Tibial artery (tissue), 1 donor: ENCODE measurements around a stretch of chr7.

DNA sequence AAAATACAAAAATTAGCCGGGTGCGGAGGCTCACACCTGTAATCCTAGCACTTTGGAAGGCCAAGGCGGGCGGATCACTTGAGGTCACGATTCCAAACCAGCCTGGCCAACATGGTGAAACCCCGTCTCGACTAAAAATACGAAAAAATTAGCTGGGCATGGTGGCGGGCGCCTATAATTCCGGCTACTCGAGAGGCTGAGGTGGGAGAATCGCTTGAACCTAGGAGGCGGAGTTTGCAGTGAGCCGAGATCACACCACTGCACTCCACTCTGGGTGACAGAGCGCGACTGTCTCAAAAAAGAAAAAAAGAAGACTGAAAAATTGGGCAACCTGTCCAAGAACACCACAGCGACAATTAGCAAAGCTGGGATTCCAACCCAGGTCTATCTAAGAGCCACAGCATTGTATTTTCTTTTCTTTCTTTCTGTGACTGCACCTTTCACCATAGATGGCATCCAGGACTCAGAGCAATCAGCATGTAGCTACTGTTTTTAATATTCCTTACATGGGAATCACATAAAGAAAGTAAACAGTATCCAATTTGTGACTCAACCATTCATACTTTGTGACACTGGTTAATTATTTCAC is 52.2 kb downstream of the KCTD7 start:
- PRO-cap: no peak

DNA sequence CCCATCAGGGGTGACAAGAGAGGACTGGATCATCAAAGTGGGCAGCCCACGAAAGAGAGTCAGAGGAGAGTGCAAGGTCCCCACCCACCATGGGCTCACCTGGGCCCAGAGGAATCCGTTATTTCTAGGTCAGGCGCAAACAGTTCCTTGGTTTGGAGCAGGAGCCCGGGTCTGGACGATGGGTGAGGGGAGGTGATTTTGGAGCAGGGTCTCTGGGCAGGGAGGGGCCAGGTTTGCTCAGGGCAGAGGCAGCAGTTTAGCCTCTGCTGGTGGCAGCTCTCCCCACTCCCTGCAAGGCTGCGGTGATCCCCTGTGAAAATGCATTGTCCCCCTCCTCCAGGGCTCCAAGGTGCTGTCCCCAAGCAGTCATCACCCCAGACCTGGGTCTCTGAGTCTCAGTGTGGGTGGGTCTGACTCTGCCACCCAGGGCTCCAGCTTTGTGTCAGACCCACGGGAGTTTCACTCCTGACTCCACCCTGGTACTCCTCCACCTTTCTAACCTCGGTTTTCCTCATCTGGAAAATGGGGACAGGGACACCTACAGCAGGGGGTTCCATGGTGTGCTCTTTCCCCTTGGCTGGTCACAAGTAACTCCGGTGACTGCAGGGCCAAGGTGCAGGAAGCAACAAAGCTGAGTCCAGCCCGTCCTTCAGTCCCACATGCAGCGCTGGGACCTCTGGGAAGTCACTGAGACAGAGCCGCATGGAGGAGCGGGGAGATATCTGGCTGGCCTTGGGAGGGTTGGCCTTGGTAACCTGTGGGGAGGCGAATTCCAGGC is 42.0 kb upstream of the RABGEF1 start:
- PRO-cap: no peak

GRCh38 chr7:66771678-66772174 is 31.2 kb downstream of the RABGEF1 start:
- PRO-cap: no peak

DNA sequence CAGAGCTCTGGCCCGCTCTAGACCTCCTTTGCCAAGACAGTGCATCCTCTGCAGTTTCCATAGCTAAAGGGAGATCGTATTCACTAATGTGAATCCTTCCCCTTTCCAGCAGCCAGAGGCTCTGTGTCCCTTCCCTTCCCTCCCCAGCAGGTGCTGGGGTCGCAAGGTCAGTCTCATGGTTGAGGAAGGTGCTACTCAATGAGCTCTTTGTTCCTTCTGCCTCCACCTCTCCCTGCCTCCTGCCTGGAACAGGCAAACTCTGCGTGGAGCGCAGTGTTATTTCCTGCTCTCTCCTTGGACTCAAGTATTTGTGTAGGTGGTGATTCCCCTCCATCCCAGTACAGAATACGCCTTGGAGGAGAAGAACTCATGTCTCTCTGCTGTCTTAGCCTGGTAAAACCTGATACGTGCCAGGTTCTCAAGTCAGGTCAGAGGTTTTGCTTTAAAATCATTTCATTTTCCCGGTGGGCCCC is 36.4 kb downstream of the SBDS start:
- PRO-cap: no peak

GRCh38 chr7:67308666-67309207 is 32.0 kb downstream of the SPDYE21 start:
- PRO-cap: no peak

DNA sequence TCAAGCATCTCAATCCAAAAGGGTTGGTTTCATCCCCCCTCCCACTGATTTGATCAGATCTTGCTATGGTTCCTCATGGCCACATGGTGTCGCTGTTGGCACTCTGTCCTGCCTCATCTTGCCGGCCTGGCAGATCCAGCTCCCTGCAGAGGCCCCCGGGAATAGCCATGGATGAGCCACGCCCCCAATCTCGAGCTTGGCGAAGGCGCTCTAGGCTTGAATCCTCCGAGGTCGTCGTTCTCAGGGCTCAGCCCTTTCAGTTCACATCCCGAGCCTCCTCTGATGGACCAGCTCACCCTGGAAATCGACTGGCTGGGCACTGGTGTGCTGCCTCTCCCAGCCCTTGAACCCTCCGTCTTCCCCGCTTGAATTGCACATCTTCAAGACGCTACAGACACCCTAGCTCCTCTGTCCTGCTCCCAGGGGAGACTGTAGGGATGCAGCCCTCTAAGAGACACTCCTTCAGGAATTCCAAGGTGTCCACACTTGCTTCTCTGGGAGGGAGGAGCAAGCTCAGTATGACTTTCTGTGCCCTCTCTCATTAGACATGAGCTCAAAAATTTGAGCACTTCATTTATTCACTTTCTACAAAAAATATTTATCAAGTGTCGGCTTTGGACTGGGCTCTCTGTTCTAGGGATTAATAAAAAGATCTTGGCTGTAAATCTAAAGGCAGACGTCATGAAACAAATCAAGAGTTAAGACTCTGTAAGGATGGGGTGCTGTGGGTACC is 348.7 kb downstream of the SPDYE21 start:
- PRO-cap: no peak

DNA sequence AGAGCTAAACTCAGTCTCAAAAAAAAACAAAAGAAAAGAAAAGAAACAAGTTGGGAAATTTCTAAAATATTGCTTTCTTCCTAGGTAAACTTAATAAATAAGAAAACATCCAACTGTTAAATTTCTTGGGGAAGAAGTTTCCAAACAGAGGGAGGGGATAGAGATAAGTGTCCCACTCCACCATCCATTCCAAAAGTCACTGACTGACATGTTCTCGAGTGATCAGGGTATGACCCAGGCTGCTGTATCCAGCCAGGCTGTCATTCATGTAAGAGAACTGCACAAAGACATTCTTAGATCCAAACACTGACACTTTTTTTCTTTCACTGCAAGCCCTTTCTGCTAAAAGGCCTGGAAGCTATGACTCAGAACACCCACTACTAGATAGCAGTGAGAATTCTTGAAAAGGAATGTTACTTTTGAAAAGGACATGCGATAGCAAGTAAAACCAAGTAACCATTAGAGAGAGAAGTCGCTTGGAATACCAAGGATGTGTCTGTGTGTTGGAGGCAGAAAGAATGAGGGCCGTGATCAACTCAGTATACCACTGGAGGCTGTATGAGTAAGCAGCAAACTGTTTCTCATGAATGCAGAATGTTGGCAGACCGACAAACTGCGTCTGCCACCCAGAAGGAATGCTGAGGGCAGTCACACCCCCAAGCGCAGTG is 660.9 kb downstream of the SPDYE21 start:
- PRO-cap: no peak

- PRO-cap: no peak
Observed at GRCh38 chr7:69749389-69749743, 151.1 kb downstream of the AUTS2 start.

- PRO-cap: no peak
Observed at GRCh38 chr7:69962635-69963083, 364.4 kb downstream of the AUTS2 start.

DNA sequence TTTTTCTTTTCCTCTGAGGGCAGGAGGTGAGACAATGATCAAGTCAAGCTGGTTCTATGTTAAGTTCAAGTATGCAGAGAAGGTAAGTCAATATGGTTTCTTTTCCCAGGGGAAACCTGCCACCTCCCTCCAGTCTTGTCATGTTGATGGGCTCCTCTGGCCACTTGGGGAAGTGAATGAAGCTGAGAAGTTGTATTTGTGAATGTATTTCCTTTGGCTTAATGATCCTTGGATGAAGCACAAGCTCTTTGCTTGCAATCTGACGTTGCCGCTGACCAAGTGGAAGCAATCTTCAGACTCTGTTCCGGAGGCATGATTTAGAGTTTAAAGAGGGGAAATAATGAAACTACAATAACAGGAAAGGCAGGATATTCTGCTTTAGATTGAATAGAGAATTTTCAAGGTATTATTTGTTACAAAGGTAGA is 369.5 kb downstream of the AUTS2 start:
- PRO-cap: no peak

- PRO-cap: no peak
Observed at GRCh38 chr7:70006008-70006790, 407.9 kb downstream of the AUTS2 start.

DNA sequence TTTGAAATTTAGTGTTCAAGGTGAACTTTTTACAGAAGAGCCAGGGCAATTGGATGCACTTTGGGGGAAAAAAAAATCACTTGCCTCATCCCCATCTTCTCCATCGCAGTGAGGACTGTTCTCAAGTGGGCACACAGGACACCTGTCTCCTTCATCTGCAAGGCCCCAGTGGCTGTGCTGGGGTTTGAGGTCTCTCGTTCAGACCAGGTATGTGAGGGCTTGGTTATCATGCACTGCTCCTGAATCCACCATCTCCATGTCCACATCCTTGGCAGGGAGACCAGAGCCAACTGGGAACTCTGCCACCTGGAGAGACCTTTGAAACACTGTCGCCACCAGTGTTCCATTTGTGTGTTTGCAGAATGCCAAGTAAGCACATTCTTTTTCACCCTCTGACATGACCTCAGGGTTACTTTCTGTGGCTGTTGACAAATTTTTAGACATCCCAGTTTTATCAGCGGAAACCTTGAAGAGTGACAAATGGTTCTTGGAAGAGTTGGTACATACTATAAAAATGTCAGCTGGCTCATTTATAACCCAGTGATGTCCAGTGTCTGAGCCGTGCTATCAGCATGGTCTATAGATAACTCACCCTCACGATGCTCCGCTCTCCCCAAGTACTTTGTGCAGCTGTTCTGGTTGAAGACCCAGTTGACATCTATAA is 563.3 kb upstream of the GALNT17 start:
- PRO-cap: no peak

DNA sequence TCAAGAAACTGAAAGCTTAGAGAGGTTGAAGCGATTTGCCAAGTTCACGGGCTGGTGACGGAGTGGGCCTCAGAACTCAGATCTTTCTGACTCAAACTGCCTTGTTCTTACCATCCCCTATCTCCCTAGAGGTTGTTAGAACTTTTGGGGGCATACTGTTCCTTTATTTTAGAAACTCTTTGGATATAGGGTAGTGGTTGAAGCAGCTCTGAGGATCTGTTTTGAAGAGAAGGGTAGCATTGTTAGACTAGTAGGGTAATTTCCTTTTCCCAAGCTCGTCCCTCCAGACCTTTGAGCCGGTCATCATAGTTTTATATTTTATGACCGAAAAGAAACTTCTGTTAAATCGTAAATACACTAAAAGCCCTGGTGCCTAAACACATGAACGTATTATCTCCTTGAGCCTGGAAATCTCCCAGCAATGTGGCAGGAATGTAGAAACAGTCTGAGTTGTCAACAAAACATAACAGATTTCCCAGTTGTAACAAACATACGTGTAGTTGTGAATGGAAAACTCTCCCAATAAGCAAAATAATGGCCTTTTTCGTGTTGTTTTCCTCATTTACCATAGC is 541.6 kb upstream of the GALNT17 start:
- PRO-cap: no peak

GRCh38 chr7:70602057-70602630 is 529.8 kb upstream of the GALNT17 start:
- PRO-cap: no peak

- PRO-cap: unidirectional peak, minus-strand start at chr7:70614751
Observed at GRCh38 chr7:70614536-70615047, 517.4 kb upstream of the GALNT17 start.

- PRO-cap: bidirectional peak, plus-strand start at chr7:71133029, minus-strand start at chr7:71132945
Observed at GRCh38 chr7:71132263-71133644, 810 bp downstream of the GALNT17 start.

GRCh38 chr7:71636230-71636858 is 504.4 kb downstream of the GALNT17 start:
- PRO-cap: no peak

- PRO-cap: no peak
Observed at GRCh38 chr7:72336504-72337514, 75.3 kb downstream of the CALN1 start.

DNA sequence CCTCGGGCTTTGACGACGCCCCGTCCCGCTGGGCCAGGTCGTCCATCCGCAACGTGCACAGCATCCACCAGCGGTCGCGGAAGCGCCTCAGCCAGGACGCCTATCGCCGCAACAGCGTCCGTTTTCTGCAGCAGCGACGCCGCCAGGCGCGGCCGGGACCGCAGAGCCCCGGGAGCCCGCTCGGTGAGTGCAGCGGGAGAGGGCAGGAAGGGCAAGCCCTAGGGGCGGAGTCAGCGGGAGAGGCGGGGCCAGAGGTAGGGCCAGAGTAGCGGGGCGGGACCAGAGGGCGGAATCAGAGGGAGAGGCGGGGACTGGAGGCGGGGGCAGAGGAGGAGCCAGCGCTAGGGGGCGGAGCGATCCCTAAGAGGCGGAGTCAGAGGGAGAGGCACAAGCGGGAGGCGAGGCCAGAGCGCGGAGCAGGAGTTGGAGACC is 73.5 kb downstream of the NSUN5 start:
- PRO-cap: no peak

DNA sequence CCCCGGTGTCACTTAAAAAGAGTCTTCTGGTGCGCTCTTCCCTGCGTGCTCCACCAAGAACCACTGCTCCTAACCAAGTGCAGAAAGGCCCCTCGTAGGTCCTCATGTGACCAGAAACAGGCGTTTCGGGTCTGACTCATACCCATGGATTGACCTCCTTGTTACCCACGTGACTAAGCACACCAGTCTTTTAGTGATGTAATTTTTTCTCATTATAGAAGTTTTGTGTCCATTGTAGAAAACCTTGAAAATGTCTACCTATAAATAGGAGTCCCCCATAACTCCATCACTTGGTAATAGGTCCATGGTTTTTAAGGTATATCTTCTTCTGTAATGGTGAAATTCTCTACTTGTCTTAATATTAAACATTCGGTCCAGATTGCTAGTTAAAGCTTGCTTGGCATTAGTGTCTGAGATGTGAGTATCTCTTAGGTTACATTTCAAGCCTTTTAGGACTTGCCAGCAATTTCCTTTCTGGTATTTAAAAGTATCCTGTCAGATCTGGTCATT is 14.1 kb downstream of the FKBP6 start:
- PRO-cap: no peak